Metanephros (tissue), 2 donors: ENCODE data around the gene EGFL7.

DNA sequence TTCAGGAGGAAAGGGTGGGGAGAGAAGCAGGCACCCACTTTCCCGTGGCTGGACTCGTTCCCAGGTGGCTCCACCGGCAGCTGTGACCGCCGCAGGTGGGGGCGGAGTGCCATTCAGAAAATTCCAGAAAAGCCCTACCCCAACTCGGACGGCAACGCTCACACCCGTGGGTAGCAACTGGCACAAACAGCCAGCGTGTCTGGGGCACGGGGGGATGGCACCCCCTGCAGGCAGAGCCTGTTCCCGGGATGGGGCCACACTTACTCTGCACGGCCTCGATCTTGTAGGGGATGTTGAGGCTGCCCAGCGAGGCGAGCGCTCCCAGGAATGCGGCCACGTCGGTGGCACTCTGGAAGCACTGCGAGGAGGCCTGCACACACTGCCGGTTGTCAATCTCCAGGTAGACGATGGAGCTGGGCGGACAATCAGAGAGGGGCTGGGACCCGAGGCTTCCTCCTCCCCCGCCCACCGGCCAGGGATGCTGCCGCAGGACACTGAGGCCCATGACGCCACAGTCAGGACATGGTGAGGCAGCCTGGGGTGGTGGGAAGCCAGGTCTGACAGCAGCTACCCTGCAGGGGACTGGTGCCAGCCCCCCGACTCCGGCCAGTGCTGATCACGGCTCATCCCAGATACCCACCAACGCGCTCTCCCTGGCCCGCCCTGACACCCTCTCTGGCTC, 20.2 kb upstream of the SEC16A start:
- RAMPAGE, long total RNA: no peak

- RAMPAGE, long total RNA: no peak
These were observed 27.9 kb downstream of the NOTCH1 start for GRCh38 chr9:136517741-136518516.

- RAMPAGE, long total RNA: no peak
These were observed 18.4 kb downstream of the NOTCH1 start for GRCh38 chr9:136527075-136528316.

GRCh38 chr9:136550294-136550768, 4.5 kb upstream of the NOTCH1 start:
- RAMPAGE, long total RNA: no peak

DNA sequence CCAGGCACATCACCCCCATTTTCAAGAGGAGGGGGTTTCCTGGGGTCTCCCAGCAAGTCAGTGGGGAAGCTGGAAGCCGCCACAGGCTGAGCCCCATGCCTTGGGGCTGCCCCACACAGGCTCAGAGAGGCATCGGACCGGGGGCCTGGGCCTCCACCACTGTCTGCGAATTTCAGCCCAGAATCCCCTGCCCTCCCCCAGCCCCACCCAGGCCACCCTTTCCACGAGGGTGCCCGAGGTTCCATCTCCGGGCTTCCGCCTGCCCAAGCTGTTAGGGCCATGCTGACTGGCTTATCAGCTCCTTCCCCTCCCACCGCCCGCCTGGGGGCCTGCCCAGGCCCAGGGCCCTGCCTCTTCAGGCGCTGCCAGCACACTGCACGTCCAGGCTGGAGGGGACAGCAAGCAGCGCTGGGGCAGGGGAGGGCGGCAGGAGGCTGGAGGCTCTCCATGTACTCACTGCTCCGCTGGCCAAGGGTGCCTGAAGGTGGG, 58.0 kb upstream of the EGFL7 start:
- RAMPAGE, long total RNA: no peak

DNA sequence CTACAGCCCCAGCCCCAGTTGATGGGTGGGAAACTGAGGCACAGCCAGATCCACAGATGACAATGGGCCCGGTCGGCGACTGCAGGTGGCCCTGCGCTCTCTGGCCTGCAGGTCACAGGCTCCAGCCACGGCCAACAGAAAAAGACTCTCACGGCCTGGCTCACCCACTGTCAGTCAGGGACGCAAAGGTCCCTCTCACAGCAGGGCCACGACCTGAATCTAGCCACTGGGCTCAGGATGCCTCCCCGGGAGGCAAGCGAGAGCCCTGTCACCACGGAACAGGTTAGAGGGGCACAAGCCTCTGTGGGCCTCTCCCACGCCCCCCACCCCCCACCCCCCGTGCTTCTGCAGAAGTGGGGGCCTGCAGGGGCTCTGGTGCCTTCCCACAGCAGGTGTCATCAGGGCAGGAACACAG, 17.4 kb upstream of the EGFL7 start:
- RAMPAGE, long total RNA: no peak

DNA sequence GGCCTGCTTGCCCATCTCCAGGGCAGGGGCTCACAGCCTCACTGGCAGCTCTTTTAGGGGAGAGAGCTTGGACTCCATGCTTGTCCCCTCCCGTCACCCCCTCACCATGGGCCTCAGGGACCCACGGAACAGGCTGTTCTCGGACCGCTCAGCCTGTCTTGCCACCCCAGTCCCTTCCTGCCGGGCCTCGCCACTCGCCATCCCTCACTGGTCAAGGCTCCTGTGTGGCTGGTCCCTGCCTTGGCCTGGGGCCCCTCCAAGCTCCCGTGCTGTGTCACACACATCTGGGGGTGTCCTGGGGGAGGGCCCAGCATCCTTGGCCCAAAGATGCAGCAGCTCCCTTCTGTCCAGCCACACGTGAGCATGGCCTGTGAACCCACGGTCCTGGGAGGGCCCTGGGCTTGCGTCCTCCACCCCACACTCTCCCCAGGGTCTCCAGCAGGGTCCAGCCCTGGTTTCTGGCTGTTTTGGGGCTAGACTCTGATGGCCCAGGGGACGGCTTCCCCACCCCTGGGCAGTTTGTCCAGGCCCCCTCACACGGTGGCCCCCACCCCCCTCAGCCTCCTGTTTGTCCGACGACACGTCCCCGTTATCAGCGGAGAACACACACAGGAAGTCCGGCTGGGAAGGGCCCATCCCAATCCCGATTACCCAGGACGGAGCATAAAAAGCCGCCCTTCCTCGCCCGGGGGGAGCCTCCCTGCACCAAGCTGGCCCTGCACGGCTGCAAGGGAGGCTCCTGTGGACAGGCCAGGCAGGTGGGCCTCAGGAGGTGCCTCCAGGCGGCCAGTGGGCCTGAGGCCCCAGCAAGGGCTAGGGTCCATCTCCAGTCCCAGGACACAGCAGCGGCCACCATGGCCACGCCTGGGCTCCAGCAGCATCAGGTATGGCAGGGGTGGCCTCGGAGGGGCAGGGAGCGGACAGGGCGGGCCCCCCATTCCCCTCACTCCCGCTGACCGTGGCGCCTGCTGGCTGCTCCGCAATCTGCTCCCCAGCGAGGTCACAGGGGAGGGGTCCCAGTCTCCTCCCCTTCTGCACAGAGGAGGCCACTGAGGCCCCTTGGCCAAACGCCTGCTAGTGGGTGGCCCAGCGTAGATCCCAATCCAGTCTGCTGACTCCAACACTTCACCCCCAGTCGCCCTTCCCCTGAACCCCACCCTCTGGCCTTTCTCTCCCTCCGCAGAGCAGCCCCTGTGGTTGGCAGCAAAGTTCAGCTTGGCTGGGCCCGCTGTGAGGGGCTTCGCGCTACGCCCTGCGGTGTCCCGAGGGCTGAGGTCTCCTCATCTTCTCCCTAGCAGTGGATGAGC, at the start of gene EGFL7:
EGFL7 (plus strand) TSS at position 692 of the 1,307 bp plus-strand sequence.
- RAMPAGE, long total RNA: no peak

- RAMPAGE, long total RNA: no peak
These were observed 2.9 kb downstream of the EGFL7 start for GRCh38 chr9:136665410-136666309.

GRCh38 chr9:136666310-136666911, 3.7 kb downstream of the EGFL7 start:
- RAMPAGE, long total RNA: no peak

GRCh38 chr9:136670007-136670507, 7.3 kb downstream of the EGFL7 start:
- RAMPAGE, long total RNA: no peak

GRCh38 chr9:136784859-136785544, 6.1 kb upstream of the TMEM141 start:
- RAMPAGE, long total RNA: no peak

GRCh38 chr9:136843673-136844255, 1.5 kb downstream of the AJM1 start:
- RAMPAGE, long total RNA: no peak

- RAMPAGE, long total RNA: no peak
These were observed 1.5 kb downstream of the PTGDS start for GRCh38 chr9:136978707-136979337.

DNA sequence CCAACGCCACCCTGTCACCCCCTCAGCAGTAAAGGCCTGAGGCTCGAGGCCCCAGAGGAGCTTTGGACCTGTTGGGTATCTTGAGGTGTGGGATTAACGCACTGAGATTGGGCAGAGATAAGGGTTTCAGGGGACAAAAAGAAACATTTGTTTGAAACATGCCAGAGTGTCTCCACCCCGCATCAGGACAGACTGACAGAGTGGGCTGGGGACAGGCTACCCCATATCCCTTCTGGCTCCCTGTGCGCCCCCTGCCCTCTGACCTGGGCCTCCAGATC, 793 bp upstream of the LCNL1 start:
- RAMPAGE, long total RNA: no peak

- RAMPAGE, long total RNA: no peak
These were observed 2.6 kb downstream of the ABCA2 start for GRCh38 chr9:137025225-137026105.

- RAMPAGE, long total RNA: no peak
These were observed 1.7 kb downstream of the NPDC1 start for GRCh38 chr9:137043931-137045074.

DNA sequence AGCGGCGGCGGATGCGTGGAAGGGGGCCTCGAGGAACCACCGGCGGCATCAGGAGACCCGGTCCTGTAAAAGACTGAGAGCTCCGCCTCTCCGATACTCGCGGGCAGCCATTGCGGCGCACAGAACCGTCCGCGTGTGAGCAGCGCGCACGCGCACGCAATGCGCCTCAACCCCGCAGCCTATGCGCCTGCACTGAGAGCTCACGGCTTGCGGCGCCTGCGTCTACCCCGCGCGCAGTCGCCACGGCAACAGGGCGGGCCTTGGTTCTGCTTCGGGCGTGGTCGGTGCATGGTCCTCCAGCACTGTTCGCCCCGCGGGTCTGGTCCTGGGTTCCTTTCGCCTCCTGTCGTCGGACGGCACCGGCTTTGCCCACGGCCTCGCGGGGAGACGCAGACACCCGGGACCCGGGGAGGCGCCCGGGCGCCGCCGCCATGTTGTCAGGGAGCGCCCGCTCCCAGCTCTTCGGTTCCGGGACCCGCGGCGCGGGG, 9.3 kb upstream of the GRIN1 start:
- RAMPAGE, long total RNA: no peak

GRCh38 chr9:137168880-137169809, 706 bp downstream of the LRRC26 start:
- RAMPAGE, long total RNA: no peak

- RAMPAGE, long total RNA: no peak
These were observed 5.0 kb downstream of the TPRN start for GRCh38 chr9:137195559-137195955.

GRCh38 chr9:137237704-137237965, 3.5 kb upstream of the TUBB4B start:
- RAMPAGE, long total RNA: no peak